ENCODE measurements around a stretch of chr13.

- PRO-cap = no peak
- RAMPAGE, long total RNA, 4 experiments = no peak in any of the 4 experiments
These were observed 32.6 kb downstream of the N4BP2L2 start for GRCh38 chr13:32505702-32506640.

DNA sequence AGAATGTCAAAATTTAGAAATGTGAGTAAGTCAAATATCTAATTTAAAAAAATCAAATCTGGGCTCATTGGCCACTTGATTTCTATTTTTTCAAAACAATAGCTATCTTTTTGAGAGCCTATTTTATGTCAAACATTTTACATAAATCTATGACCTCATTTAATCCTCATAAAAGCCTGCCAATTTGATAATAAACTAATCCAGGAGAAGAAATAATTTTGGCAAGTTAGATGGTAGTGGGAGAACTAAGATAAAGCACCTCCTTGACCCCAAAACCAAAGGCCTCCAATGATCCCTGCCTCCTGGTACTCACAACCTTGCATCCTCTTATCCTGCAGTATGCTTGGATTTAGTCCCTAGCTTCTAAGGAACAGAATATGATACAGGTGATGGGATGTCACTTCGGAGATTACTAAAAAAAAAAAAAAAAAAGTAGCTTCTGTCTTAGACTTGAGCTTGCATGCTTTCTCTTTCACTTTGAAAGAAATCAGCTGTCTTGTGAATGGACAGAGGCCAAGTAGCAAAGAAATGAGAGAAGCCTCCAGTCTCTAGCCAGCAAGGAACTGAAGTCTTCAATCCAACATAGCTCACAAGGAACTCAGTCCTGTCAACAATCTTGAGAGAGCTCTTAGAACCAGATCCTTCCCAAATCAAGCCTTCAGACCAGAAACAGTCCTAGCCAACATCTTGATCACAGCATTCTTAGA is 8.0 kb downstream of the N4BP2L2 start:
- PRO-cap = no peak
- RAMPAGE, long total RNA, 4 experiments = no peak in any of the 4 experiments

GRCh38 chr13:32586081-32586359 is 232 bp upstream of the PDS5B start:
- PRO-cap = bidirectional peak, plus-strand start at chr13:32586455, minus-strand start at chr13:32586236
- RAMPAGE, long total RNA, 4 experiments = no peak in any of the 4 experiments

DNA sequence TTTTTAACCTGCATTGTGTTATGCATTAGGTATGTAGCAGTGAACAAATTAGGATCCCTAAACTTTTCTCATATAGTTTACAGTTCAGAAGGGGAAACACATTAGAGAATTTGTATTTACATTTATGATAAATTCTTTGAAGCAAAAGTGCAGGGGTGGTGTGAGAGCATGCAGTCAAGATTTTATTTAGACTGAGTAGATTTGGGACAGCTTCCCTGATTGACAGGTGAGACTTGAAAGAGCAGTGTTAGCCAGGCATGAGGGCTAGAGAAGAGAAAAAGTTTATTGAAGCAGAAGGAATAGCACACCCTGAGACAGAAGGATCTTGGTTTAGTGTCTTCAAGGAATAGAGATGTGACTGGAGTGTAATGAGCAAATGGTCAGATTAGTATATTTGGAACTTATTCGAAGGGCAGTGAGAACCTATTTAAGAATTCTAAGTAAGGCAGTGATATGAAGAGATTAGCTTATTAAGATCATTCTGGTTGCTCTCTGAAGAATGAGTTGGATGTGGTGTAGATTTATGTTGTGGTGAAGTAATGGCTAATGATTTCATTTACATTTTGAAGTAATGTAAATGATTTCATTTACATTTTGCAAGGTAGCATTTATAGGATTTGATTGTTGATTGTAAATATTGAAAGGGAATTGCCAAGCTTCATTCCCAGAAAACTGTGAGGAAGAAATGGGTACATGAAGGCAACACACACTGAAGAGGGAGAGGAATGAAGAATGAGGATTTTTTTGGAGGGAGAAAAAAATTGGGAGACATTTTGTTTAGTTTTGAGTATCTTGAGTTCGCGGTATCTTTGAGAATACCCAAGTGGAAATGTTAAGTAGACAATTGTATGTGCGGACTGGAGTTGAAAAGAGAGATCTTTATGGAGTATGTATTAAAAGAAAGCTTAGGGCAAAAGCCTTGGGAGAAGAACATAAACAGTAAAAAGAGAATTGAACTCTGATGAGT is 50.7 kb downstream of the PDS5B start:
- PRO-cap = no peak
- RAMPAGE, long total RNA, 4 experiments = no peak in any of the 4 experiments

DNA sequence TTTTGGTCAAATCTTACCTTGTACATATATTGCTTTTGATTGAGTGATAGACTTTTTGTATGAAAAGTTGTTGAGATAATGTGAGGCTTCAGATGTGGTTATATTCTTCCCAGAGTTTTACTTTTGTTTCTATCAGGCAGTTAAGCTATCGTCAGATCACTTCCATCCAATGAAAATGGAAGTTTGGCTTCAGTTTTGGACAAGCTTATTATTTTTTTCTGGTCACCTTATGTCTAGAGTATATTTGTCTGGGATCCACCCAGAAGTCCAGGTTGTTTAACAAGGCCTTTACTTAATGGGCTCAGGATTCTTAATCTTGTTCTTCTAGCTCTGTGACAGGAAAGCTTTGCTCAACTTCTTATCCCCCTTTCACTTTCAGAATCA is 150.8 kb downstream of the PDS5B start:
- PRO-cap = no peak
- RAMPAGE, long total RNA, 4 experiments = no peak in any of the 4 experiments

GRCh38 chr13:32753262-32753742 is 167.1 kb downstream of the PDS5B start:
- PRO-cap = no peak
- RAMPAGE, long total RNA, 4 experiments = no peak in any of the 4 experiments

- PRO-cap = no peak
- RAMPAGE, long total RNA, 4 experiments = no peak in any of the 4 experiments
These were observed 204.8 kb upstream of the KL start for GRCh38 chr13:32811391-32811942.

GRCh38 chr13:33171929-33172867 is 113.4 kb downstream of the STARD13 start:
- PRO-cap = no peak
- RAMPAGE, long total RNA, 4 experiments = no peak in any of the 4 experiments

DNA sequence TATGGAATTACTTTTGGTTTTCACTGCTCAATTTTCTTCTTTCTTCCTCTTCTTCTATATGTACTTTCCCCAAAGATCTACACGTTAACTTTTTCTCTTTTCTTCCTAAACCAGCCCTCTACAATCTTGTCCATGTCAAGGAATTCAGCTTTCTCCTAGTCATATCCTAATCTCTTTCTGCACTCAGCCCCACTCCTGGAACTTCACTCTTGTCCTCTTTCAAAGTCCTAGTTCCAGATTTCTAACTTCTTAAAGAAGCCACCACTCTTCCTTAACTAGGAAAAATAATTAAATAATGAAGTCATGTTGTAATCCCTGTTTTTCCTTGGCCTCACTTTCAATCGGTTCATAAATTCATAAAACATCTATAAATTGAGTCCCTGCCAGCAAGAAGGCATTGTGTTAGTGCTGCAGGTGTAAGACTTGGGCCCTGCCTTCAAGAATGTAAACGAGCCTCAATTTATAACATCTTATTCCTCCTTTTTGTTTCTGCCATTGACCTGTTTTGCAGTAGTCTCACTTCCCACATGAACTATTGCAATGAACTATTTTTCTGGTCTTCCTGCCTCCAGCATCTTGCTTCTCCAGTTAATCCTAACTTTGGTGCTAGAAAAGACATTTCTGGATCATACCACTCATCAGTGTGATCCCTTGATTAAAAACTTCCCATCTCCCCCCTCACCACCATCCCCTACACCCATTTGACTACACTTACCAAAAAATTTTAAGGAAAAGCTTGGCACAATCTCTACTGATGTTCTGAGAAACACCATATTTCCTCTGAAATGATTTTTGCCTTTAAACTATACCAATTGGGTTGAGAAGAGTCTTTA is 48.4 kb downstream of the STARD13 start:
- PRO-cap = no peak
- RAMPAGE, long total RNA, 4 experiments = no peak in any of the 4 experiments

DNA sequence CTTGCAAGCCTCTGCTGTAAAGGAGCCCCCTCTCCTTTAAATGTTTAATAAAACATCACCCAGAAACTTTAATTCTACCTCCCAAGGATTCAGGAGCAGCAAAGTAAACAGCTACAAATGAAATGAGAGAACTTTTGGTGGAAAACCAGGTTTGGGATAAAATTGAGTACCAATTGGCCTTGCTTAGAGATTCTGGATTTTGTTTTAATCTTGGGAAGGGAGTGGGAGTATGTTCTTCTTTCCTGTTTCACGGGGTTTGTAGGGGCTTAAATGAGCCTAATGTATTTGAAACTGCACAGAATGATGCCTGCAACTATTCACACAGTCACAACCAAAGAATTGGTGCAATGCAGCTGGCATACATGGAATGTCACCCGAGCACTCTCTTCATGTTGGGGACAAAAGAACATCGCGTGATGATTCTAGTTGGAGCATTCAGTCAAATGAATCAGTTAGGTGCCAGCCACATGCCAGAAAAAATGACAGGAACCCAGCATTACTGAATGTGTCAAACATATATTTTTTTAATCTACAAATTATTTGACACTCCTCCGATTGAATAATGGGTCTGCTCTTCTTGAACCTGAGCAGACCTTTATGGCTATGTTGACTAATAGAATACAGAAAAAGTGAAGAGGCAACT is 22.1 kb downstream of the STARD13 start:
- PRO-cap = no peak
- RAMPAGE, long total RNA, 4 experiments = no peak in any of the 4 experiments

DNA sequence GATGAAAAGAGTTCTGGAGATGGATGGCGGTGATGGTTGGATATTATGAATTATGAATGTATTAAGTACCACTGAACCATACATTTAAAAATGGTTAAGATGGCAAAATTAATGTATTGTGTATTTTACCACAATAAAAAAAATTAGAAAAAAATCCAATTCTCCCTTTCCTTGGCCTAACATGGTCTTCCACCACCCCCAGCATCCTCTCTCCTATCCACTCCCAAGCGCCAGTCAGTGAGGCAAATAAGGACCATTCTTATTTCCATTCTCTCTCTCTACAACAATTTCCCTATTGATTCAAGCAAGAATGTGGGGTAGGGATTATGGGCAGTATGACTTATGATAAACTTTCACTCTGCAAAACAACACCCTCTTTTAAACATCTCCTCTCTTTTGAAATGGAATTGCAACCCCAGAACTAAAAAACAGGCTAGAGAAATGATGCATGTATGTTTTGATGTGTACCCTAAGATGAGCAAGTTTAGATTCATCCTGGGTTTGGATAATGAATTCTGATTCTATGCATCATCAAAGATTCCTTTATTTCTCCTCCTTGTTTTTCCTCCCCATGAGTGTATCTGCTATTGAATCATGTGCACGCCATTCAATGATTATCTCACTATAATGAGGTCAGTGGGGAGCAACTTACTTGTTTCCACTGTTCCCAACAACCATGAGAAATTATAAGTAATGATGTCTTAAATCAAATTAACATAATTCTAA is 3.5 kb downstream of the STARD13 start:
- PRO-cap = bidirectional peak, plus-strand start at position 354 of the sequence, minus-strand start at position 222 of the sequence; unidirectional peak, plus-strand start at position 625 of the sequence
- RAMPAGE, long total RNA, 4 experiments = no peak in any of the 4 experiments

DNA sequence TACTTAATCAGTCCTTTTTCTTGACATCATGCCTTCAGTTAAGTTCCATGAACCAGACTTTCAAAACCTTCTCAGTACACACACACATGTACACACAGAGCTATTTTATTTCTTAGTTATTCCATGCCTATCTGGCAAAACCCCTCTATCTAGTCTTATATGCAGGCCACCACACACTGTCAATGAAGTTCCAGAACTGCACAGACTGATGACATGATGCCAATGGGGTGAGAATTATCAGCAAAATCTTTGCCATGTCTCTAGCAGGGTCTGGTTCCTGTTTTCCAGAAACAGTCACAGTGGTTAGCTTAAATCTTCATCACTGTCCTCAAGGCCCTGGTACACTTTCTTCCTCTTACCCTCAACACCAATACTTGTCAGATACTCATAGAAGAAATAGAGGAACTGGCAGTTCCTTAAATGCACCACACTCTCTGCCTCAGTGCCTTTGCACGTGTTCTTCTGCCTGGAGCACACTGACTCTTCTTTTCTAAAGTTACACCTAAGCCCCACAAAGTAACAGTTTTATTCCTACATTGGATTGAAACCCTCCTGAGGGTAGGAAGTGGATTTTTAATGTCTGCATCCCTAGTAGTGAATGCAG is 77.7 kb upstream of the STARD13 start:
- PRO-cap = no peak
- RAMPAGE, long total RNA, 4 experiments = no peak in any of the 4 experiments

DNA sequence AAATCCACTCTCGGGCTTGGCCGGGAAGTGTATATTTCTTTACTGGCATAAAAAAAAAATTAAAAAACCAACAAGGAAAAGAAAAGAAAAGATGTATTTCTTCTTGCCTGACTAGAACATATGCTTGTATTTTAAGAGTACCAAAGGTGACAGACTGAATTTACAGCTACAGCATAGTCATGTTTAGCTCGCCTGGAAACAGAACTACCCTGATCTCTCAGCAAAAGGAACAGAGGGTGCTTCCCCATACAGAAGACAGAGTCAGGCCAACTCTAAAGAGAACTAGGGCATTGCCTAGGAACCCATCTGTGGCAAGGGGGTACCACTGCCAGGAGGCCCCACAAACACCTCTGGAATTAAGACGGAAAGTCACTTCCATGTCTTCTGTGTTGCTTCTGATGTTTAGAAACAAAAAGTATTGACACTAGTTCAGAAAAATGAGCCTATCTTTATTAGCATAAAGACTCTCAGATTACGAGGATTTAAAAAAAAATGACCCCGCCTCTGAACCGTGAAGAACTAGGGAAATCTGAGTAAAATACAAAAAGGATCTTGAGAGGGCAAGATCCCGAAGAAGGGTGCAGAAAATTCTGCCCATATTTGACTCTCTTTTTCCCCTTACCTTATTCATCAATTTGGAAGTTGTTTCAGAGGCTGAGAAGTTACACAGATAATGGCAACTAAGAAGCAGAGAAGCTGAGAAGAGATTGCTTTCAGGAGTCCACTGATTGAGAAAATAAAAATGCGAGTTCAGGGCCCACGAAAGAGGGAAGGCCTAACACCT is 252.3 kb upstream of the STARD13 start:
- PRO-cap = unidirectional peak, plus-strand start at position 251 of the sequence
- RAMPAGE, long total RNA, 4 experiments = no peak in any of the 4 experiments

DNA sequence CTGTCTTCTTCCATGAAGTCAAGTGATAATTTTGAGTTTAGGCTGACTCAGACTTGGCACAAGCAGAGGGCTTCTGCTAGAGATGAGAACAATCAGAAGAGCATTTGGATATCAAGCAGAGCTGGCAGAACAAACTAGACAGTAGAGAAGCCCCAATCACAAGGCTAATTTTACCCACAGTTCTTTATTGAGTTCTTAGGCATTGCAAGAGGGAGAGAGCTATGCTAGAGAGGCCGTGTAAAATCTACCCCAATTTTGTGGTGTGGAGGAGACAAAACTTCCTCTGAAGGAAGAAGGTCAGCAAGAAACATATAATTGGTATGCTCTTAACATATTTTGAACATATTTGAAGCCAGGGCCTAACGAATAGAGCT is 383.7 kb downstream of the RFC3 start:
- PRO-cap = no peak
- RAMPAGE, long total RNA, 4 experiments = no peak in any of the 4 experiments

DNA sequence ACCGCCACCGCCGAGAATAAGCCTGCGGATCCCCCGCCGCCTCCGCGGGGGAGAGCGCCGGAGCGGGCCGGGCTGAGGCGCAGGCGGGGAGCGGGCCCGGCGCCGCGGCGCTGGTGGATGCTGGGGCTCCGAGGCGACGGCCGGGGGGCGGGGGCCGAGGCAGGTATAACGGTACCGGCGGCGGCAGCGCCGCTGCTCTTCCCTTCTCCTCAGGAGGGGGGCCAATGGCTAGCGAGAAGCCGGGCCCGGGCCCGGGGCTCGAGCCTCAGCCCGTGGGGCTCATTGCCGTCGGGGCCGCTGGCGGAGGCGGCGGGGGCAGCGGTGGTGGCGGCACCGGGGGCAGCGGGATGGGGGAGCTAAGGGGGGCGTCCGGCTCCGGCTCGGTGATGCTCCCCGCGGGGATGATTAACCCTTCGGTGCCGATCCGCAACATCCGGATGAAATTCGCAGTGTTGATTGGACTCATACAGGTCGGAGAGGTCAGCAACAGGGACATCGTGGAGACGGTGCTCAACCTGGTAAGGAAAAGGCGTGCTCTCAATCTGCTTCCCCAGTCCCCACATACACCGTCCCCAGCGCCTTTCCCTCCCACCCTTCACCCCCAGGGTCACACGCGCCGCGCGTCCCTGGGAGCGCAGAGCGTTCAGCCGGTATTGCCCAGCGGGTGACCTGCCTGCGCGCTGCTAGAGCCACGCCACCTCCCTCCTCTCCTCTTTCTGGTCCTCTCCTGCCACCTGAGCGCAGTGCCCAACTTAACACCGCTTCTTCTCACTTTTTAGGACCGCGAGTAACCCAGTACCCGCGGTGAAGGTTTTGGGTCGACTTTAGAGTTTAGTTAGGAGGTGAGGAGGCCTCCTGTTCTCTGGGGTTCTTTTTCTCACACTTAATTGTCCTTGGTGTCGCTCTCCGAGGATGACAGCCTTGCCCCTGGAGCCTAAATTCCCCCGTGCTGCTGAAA is 806 bp downstream of the NBEA start:
- PRO-cap = no peak
- RAMPAGE, long total RNA, 4 experiments = no peak in any of the 4 experiments

- PRO-cap = no peak
- RAMPAGE, long total RNA, 4 experiments = no peak in any of the 4 experiments
These were observed 2.0 kb upstream of the MAB21L1 start for GRCh38 chr13:35478250-35479103.

- PRO-cap = no peak
- RAMPAGE, long total RNA, 4 experiments = no peak in any of the 4 experiments
These were observed 23.5 kb upstream of the DCLK1 start for GRCh38 chr13:36154510-36155196.

DNA sequence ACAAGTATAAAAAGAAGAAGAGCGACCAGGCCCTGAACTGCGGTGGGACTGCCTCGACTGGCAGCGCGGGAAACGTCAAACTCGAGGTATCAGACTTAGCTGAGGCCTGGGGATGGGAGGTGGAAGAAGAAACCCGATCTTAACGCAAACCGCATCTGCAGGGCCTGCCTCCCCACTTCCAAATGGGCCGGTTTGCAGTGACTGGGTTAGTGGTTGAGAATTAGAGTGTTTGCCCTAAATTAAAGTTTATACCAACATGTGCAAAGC is 783 bp downstream of the RFXAP start:
- PRO-cap = no peak
- RAMPAGE, long total RNA, 4 experiments = no peak in any of the 4 experiments

DNA sequence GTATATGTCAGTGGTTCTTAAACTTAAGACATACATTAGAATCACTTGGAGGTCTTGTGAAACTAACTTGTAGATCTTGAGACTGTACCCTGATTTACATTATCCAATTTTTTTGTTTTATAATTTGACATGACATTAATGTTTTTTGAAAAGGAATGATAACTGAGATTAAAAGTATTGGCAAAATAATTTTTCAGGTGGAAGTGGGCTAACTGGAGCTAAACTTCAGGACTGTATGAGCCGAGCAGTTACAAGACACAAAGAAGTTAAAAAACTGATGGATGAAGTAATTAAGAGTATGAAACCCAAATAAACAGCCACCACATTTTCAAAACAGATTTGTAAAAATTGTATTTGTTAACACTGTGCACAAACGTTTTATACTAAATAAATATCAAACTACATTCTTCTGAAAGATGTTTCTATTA is 8.4 kb downstream of the EXOSC8 start:
- PRO-cap = no peak
- RAMPAGE, long total RNA, 4 experiments = no peak in any of the 4 experiments

- PRO-cap = no peak
- RAMPAGE, long total RNA, 4 experiments = no peak in any of the 4 experiments
These were observed 1.0 kb downstream of the SUPT20H start for GRCh38 chr13:37058526-37058805.